Mesenchymal stem cell of adipose (primary cell): Measurements from ENCODE around the genes COX6B1, KIRREL2 and WDR62.

DNA sequence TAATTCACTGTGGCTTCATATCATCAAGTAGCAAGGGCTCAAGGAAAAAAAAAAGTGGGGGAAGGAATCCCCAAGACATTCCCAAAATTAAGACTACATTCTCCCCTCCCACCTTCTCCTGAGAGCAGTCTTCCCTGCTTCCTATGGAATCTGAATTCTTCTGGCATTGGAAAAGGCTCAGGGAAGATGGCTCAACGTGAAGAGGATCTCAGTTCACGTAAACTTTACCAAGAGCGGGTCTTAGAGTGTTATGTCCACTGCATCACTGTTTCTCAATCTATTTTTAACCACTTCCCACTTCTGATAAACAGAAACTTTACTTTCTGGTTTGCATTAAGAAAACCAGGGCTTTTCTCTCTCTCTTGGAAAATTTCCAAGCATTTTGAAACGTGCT is 11.8 kb upstream of the FFAR2 start:
- CAGE, long polyA plus RNA = no peak

GRCh38 chr19:35462403-35463142 is 14.5 kb downstream of the FFAR2 start:
- CAGE, long polyA plus RNA = no peak

GRCh38 chr19:35493771-35494409 is 3.6 kb upstream of the KRTDAP start:
- CAGE, long polyA plus RNA = no peak

DNA sequence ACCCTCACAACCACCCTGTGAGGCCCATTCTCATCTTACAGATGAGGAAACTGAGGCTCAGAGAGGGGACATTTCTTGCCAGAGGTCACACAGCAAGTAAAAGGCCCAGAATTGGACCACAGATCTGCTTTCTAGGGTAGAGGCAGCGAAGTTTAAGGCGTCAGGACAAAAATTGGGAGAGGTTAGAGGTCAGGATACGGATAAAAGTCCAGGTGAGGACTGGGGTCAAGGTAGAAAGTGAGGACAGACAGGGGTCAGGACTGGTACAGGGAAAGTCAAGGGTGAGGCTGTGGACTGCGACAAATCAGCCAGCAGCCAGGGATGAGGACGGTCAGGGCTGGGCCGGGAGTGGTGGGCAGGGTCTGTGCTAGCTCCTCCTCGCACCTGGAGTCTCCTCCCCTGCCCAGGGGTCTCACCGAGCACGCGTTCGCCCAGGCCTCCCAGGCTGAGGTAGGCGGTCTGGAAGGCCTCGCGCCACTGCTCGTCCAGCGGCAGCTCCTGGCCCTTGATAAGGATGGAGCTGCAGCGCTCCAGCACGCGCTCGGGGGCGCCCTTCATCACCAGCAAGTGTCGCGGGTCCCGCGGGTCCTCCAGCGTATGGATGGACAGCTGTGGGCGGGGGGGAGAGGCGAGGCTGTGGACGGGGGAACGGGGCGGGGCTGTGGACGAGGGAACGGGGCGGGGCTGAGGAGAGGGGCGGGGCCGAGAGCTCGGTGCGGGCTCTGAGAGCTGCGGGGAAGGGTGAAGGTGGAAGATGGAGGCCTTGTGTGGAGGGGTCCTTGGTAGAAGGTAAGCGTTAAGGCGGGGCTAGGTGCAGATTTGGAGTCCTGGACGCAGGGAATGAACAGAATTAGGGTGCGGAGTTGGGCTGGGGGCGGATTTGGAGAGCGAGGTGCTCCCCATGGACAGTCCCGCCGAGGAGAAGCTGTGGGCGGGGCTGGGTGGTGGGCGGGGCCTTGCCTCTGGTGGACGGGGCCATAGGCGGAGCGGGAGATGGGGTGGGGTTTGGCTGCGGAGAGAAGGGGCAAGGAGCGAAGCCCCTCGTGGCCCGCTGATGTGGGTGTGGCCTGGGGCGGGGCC is 5.9 kb downstream of the ATP4A start:
- CAGE, long polyA plus RNA = no peak

GRCh38 chr19:35644038-35644950 is 2.7 kb downstream of the ETV2 start:
- CAGE, long polyA plus RNA = no peak

DNA sequence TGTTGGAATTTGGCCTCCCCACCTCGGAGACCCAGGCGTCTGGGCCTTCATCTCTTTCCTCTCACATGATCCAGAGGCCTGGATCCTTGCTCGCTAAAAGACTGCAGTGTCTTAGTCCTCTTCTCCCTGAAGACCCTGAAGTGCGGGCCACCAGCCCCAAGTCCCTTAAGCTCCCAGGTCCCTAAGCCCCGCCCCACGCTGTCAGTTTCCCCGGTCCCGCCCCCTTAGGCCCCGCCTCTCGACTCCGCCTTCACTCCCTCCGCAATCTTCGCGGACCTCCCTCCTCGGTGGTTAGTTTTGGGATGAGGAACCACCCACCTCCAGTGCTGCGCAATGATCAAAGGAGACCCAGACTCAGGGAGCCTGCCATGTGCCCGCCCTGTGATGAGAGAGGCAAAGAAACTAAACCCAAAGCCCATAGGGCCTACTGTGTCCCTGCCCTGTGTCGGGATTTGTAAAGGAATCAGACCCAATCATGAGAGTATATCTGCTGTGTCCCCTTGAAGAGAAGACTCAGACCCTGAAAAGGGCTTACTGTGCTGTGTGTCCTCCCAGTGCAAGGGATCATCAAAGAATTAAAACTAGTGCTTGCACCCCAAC is 3.1 kb upstream of the COX6B1 start:
- CAGE, long polyA plus RNA = no peak

- CAGE, long polyA plus RNA = no peak
These were observed at the start of gene COX6B1 for GRCh38 chr19:35647955-35648613. Gene COX6B1, plus strand, starts transcription at chr19:35648323.

- CAGE, long polyA plus RNA = no peak
These were observed 1.5 kb downstream of the KMT2B start for GRCh38 chr19:35719251-35719810.

GRCh38 chr19:35744161-35745181 is 747 bp downstream of the U2AF1L4 start:
- CAGE, long polyA plus RNA = no peak

GRCh38 chr19:35746560-35747089 is 1.2 kb downstream of the PSENEN start:
- CAGE, long polyA plus RNA = no peak

GRCh38 chr19:35754925-35755929 is 1.6 kb downstream of the HSPB6 start:
- CAGE, long polyA plus RNA = no peak

DNA sequence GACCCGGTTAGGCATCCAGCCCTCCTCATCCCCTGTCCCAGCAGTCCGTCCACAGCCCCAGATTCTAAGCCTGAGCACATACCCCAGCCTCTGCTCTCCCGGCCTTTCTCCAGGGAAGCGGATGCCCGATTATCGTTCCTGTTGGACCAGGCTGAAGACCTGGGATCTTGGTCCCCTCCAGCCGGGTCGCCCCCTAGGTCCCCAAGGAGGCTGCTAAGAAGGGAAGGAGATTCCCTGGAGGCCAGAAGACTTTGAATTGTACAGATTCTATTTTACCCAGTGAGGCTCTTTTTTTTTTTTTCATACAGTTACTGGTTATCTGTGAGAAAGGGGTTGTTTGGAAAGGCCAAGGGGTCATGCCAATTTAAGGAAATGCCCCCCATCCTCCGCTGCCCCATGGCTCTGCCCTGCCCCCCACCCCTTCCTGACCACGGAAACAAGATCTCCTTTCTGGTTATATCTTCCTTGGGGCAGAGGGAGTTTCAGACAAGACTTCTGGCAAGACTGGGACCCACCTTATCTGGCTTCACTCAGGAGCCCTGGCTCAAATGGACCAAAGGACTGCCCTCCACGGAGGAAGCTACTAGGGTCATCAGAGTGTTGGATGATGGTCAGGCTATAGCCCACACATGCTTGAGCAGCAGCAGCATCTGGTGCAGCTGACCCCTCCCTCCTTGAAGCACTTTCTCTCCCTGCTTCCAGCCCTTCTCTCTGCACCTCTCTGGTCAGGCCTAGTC is 6.9 kb upstream of the ARHGAP33 start:
- CAGE, long polyA plus RNA = no peak

DNA sequence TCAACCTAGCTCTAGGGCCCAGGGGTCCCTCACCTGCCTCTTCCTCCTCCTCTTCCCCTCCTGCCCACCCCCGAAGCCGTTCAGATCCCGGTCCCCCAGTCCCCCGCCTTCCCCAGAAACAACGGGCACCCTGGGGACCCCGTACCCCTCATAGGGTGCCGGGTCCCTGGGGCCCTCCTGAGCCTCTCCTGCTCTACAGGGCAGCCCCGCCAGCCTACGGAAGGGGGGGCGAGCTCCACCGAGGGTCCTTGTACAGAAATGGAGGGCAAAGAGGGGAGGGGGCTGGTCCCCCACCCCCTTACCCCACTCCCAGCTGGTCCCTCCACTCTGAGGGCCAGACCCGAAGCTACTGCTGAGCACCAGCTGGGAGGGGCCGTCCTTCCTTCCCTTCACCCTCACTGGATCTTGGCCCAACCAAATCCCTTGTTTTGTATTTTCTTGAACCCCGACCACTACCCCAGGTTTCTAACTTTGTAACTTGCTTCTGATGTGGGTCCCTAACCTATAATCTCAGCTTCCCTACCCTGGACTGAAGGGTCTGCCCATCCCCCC is 12.8 kb downstream of the ARHGAP33 start:
- CAGE, long polyA plus RNA = no peak

GRCh38 chr19:35845195-35846265 is 6.8 kb downstream of the NPHS1 start:
- CAGE, long polyA plus RNA = no peak

DNA sequence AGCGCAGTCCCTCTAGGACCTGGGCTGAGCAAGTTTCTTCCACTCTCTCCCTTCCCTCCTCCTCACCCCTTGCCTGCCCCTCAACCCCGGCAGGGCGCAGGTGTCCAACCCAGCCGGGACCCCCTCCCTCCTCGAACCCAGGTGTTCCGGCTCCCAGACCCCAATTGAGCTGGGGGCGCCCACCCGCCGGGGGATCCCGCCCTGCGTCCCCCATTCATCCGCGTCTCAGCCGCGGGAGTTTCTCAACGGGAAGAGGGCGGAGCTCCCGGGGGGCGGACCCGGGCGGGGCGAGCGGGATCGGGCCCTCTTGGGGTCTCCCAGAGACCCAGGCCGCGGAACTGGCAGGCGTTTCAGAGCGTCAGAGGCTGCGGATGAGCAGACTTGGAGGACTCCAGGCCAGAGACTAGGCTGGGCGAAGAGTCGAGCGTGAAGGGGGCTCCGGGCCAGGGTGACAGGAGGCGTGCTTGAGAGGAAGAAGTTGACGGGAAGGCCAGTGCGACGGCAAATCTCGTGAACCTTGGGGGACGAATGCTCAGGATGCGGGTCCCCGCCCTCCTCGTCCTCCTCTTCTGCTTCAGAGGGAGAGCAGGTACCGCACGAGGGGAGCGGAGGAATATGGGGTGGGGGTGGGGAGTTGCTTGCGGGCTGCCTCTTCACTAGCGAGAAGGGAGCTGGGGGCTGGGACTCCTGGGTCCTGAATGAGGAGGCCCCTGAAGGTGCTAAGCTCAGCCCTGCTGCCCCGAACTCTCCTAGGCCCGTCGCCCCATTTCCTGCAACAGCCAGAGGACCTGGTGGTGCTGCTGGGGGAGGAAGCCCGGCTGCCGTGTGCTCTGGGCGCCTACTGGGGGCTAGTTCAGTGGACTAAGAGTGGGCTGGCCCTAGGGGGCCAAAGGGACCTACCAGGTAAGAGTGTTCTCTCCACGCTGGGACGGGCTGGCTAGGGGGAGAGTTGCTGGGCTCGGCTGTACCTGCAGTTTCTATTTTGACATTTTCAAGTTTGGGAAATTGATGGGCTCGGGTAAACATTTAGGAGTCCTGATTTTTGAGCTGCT is at the start of gene KIRREL2:
TSS of gene KIRREL2 (plus strand) at position 320 of the 1,052 bp plus-strand sequence.
- CAGE, long polyA plus RNA = no peak

DNA sequence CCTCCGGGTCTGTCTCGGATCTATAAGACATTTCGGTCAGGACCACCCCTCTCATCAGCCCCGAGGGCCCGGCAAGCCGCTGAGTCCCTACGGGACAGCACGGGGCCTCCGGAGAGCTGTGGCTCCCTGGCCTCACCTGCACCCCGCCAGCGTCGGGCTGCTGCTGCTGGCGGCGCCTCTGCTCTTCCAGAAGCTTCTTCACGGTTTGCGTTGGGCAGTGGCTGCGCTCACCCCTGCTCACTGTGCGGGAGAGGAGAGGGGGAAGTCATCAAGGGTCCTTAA is 3.8 kb upstream of the HCST start:
- CAGE, long polyA plus RNA = no peak

DNA sequence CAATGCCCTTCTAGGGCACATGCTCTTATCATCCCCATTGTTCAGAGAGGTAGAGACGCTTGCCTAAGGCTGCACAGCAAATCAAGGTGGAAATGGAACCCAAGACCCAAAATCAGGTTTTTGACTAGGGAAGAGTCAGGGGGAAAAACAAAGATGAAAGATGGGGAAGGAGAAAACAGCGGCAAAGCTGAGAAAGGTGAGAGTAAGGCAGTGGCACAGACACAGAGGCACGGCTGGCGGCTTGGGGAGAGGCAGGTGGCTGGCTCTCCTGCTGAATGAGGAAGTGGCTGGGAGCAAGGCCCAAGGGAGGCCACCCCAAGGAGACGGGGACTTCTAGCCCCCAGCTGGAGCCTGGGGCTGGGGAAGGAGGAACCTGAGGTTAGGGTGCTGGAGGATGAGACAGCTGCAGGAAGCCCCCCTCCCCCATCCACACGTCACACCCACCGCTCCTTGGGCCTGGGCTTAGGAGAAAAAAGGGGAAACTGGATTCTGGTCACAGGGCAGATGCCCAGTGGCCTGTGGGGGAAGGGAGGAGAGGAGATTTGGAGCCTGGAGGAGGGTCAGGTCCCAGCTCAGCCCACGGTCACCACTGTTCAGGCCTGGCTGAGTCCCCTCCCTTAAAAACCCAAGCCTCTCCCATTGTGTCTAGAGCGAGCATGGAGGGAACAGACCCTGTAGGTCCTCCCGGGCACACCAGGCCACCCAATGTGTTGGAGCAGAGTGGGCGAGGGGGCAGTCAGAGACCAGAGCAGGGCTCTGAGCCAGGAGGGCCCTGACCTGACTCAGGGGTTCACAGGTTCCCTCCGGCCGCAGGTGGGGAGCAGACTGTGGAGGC is 1.2 kb upstream of the TYROBP start:
- CAGE, long polyA plus RNA = no peak

DNA sequence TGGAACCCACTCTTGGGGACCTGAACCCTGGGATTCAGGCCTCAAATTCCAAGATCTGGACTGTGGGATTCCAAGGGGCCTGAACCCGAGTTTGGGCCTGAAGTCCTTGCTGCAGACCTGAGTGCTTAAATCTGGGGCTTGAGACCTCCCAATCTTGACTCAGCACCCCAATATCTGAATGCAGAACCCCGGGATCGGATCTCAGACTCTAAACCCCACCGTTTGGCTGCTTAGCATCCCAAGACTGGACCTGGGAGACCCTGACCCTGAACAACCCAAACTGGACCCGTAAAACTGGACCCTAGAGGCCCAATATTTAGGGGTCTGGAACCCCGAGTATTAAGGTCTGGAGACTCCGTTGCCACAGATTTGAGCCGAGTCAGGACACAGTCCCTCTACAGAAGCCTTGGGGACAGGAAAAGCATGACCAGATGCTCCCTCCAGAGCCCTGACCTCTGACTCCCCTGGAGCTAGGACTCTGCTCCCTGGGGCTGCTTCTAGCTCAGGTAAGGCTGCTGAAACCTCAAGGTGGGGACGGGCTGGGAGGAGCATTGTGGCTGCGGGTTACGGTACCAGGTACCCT is 967 bp downstream of the LRFN3 start:
- CAGE, long polyA plus RNA = no peak

- CAGE, long polyA plus RNA = no peak
These were observed at the start of gene WDR62 for GRCh38 chr19:36054835-36055438. Gene WDR62, plus strand, starts transcription at chr19:36054897.

DNA sequence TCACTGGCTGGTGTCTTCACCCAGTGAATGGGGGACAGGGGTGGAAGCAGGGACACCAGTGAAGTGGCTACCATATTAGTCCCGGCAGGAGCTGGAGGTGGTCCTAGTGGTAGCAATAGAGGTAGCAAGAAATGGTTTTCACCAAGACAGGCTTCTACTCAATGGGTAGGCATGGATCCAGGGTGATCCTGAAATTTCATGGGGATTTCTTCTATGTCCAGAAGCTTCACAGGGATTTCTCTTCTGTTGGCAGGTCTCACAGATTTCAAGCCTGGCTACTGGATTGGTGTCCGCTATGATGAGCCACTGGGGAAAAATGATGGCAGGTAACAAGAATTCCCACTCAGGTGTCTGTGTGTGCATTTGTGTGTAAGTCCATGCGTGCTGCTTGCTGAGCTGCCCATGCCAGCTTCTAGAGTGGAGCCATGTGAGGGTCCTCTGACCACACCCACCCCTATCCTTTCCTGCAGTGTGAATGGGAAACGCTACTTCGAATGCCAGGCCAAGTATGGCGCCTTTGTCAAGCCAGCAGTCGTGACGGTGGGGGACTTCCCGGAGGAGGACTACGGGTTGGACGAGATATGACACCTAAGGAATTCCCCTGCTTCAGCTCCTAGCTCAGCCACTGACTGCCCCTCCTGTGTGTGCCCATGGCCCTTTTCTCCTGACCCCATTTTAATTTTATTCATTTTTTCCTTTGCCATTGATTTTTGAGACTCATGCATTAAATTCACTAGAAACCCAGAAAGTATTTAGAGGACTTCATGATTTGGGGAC is 10.1 kb downstream of the TBCB start:
- CAGE, long polyA plus RNA = no peak